Pulmonary artery (tissue), 1 donor: ENCODE measurements around the genes PHLDB3 and ZNF575.

GRCh38 chr19:42198997-42199255 lies 18.6 kb downstream of the DEDD2 start:
- PRO-cap: no peak

- PRO-cap: no peak
These were observed 17.9 kb downstream of the DEDD2 start for GRCh38 chr19:42199256-42200255.

GRCh38 chr19:42201477-42202537 lies 15.7 kb downstream of the DEDD2 start:
- PRO-cap: no peak

GRCh38 chr19:42209518-42209963 lies 7.9 kb downstream of the DEDD2 start:
- PRO-cap: no peak

GRCh38 chr19:42253105-42253206 lies 2.0 kb downstream of the ERF start:
- PRO-cap: no peak

- PRO-cap: no peak
These were observed 6.1 kb downstream of the CIC start for GRCh38 chr19:42275186-42275541.

GRCh38 chr19:42278423-42278950 lies 9.4 kb downstream of the CIC start:
- PRO-cap: bidirectional peak, plus-strand start at chr19:42278724, minus-strand start at chr19:42278542

DNA sequence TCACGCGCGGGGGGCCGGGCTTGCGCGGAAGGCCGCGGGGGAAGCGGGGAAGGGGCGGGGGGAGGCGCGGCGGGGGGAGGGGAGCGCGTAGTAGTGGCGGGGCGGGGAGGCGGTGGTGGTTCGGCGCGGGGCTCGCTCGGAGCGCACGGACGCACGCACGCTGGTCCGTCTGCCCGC lies 14.8 kb downstream of the CIC start:
- PRO-cap: bidirectional peak, plus-strand start at position 93 of the sequence, minus-strand start outside the sequence

DNA sequence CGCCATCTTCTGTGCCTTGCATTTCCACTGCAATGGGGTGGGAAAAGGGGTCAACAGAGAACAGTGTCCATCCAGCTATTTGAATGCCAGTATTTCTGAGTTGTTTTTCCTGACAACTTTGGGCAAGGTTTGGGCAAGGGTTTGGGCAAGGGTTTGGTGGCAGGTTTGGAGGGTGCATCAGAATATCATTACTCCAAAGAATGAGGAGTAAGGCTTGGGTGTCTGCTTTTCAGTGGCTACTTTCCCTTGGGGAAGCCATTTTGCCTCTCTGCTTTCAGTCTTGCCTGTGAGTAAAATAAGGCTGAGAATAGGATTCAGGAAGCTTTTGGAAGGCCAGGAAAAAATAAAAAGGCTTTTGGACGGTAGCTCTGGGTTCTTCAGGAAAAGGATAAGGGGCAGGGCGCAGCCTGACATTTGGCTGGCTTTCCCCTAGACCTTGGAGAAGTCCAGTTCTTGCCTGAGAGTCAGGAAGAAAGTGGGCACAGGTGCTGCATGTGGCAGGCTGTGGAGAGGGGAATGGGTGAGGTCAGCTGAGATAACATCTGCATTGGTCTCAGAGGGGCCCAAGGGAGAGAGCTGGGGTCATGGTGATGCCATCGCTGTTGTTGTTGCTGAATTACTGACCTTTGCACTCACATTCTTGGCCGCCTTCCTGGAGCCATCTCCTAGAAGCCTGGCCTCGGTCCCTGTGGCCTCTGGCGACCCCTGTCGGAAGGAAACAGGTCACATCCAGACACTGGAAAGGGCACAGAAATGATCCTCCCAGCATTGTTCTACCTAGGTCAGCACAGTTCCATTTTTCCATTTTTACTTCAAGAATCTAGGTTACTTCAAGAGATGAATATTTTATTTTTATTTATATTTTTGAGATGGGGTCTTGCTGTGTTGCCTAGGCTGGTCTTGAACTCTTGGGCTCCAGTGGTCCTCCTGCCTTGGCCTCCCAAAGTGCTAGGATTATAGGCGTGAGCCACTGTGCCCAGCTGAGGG lies 6.3 kb upstream of the LIPE start:
- PRO-cap: no peak

- PRO-cap: no peak
These were observed 3.7 kb upstream of the LYPD3 start for GRCh38 chr19:43469089-43469606.

- PRO-cap: no peak
These were observed 7.6 kb downstream of the PHLDB3 start for GRCh38 chr19:43496807-43497448.

DNA sequence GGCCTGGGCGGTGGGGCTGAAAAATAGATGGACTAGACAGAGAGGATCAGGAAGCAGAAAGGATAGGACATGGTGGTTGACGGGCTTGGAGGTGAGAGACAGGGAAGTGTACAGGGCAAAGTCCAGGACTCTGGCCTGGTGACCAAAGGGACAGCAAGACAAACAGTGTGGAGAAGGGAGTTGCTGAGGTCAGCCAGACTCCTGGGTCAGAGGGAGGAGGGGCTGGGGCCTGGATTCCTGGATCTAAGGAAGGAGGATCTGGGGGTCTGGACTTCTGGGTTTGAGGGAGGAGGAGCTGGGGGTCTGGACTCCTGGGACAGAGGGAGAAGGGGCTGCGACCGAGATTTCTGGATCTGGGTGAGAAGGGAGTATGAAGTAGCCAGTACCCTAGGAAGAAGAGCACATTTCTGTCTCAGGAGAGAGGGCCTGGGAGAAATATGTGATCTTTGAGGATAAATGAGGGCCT lies 5.4 kb downstream of the PHLDB3 start:
- PRO-cap: no peak

DNA sequence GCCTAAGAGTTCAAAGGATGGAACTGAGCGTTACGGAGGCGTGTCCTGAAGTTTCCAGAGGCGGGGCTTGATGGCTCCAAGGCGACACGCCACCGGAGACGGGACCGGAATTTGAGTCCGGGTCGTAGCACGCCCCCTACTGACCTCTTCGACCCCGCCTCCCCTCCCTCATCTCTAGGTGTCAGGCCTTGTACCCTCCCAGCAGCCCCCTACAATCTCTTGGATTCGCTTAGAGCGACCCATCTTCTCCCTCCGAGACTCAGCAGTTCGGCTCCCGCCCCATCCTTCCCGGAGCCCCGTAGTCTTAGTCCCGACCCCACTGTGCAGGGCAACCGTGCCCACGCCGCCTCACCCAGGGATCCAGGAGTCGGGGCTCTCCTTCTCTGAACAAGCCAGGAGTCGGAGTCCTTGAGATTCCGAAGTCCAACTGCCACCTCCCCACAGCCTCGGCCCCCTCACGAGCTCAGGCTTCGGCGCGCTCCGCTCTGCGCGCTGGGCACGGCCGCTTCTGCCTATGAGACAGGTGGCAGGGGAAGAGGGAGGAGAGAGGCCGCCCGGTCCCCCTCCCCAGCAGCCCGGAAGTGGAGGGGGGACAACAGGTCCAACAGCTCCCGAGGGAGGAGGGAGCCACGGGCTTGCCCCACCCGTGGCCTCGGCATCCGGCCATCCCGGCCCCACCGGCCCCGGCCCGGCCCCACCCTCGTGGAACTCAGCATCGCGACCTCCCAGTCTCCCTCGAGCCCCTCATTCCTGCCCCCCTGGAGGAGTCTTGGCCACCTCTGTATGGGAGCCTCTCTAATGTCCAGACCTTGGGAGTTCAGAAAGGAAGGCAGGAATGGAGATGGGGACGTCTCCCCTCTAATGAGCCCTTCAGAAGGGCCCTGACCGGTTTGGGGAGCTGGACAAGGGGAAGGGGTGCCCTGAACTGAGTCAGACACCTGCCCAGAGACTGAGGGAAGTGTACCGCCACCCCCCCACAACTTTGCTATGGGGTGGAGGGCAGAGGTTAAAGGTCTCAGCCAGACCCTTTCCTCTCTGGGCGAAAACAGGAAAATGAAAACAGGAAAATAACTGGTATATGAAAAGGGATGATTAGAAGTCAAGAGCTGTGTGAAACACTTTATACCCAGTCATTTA lies at the start of gene PHLDB3:
PHLDB3 (minus strand) TSS at position 510 of the 1,137 bp plus-strand sequence.
- PRO-cap: bidirectional peak, plus-strand start at position 57 of the sequence, minus-strand start outside the sequence; unidirectional peak, minus-strand start at position 510 of the sequence; unidirectional peak, minus-strand start at position 577 of the sequence

DNA sequence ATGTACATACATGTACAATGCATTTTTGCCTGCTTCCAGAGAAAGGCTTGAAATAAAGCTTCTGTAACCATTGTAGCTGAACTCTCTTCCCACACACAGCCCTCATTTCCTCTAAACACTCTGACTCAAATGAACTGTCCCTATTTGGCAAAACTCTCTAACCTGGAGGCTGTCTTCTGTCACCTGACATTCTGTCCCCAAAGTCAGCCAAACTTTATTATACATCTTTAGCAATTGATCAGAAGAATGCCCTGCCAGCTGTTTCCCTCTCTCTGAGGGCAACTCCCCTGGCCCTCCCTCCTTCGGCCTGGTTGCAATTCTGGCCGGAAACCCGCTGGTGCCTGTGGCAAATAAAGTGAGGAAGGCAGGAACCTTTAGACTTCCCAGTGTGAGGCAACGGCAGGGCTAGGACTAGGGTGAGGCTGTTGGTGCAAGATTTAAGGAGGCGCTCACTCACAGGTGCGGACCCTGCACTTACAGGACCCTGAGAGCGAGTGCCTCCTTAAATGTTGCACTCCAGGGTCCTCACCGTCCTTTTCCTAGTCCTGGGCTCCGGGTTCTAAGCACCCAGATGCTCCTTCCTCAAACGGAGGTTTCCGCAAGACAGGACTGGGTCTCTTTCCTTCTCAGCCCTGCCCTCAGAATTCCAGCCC lies 1.6 kb downstream of the ETHE1 start:
- PRO-cap: no peak

DNA sequence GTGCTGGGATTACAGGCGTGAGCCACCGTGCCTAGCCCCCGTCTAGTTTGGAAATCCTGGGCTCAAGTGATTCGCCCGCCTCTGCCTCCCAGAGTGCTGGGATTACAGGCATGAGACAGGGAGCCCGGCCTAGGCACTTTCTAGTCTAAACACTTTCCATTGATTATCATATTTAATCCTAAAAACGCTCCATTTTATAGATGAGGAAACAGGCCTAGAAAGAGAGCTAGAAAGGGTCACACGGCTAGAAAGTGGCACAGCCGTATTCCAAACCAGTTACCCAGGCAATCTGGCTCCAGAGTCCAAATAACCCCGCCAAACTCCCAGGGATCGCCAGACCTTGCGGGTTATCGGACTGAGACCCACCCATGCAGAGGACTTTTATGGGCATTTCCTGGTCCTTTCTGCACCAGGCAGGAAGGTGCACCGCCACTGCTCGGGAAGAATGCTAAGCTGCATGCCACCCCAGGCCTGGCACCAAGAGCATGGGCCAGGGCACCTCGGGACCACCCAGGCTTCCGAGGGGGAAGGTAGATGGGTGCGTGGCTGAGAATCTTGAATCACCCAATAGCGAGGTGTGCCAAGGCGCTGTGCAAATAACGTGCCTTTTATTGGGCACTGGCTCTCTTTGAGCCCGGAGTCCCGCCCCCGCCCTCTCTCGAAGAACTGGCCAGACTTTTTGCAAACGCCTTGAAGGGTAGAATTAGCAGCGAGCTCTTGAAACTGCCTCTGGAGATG lies 527 bp upstream of the ZNF575 start:
- PRO-cap: no peak

- PRO-cap: bidirectional peak, plus-strand start at chr19:43533338, minus-strand start at chr19:43533265
These were observed at the start of gene ZNF575 for GRCh38 chr19:43533030-43533705. Gene ZNF575, plus strand, starts transcription at chr19:43533188.

- PRO-cap: no peak
These were observed 3.9 kb downstream of the IRGQ start for GRCh38 chr19:43592020-43592548.

GRCh38 chr19:43634362-43634962 lies 5.2 kb downstream of the CADM4 start:
- PRO-cap: no peak

DNA sequence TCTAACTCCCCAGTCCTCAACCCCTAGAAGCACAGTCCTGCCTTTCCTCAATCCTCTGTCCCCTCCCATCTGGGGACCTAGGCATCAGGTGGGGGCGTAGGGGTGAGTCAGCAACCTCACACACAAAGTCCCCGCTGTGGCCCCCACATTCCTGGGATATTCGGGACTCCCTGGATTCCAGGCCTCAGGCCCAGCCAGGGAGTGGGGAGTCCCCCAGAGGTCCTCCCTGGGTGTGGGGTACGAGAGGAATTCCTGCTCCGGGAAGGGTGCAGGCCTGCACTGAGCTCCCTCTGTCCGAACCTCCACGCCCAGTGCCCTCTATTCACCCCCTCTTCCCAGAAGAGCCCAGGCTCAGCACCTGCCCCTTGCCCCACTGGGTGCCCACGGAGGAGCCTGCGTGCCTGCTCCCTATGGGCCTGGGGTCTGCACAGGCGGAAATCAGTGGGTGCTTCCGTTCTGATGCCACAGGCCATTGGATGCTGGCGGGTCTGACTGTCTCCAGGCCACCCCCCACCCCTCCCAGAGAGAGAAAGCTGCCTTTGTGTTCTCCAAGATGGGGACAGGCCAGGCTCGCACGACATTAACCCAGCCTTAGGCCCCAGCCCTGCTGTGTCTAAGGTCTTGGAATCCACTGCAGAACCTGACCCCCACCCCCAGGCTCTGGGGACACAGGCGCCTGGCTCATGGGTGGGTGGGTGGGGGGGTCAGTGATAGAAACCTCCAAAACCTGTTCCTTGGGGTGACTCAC lies 3.4 kb downstream of the CADM4 start:
- PRO-cap: no peak

GRCh38 chr19:43739347-43739701 lies 15.4 kb downstream of the SMG9 start:
- PRO-cap: no peak